ENCODE measurements around a stretch of chr6.

DNA sequence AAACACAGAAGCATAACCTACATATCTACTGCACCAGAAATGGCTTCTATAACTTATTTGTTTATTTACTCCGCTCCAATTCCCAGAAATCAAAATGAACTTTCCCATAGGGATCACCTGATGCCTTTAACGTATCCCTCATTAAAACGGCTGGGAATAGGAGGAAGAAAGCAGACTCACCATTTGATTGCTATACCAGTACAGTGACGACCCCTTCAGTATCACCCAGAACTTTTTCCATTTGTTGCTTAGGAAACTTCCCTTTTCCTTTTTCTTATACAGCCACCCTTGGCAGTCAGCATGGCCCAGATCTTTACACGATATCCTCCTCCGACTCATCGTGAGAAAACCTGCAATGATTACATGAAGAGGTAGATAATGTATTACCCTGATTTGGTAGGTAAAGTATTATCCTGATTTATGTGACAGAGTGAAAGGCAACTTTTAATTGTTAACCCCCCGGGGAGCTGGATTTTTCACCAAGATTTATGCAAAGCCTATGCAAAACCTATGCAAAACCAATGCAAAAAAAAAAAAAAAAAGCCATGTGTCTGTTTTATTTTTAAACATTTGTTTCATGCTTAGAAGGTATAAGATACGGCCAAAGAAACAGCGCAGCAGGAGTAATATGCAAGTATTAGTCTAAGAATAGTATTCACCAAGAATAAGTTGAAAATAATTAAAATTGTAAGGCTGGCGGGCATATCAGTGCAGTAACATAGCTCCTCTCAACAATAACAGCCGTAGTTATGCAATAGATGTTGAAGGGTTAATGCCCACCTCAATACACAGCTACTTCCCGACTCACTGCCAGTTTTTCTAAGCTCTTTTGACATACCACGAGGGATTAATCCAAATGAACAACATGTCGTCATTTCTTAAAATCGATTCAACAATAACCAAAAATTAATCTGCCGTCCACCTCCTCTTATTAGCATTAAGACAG lies 109.9 kb downstream of the IPCEF1 start:
- PRO-cap, 2 experiments, result peak in 2 of 2 experiments; most common plus-strand start position 591 of the sequence (in 2); most common minus-strand start position 270 of the sequence (in 1)

GRCh38 chr6:154528494-154529036 lies 18.1 kb upstream of the CNKSR3 start:
- PRO-cap, 2 experiments, result no peak in any of the 2 experiments

DNA sequence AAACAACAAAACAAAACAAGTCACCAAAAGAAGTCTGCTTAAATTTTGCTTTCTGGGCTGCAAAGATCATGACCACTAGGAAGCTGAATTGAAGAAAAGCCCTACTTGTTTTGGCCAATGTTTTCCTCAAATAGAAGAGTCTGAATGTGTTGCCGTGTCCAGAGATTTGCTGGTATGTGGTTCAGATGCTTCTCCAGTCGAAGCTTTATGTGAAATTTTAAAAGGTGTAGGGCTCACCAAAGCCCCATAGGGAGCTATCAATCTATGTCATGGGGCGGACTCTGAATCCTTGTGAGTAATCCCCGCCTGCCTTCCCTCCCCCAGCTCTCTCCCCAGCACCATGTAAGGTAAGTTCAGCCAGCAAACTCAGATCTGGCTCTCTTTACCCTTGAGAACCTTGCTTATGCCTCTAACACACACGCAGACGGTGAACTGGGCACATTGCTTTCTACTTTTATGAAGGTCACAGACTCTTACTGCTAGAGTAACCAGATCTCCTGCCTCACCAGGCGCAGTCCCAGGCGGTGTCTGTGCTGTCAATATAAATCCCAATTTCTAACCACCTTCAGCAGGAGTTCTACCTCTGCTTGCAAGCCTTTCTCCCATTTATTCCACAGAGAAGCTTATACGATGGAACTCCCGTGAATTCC lies 82.6 kb upstream of the CNKSR3 start:
- PRO-cap, 2 experiments, result no peak in any of the 2 experiments

- PRO-cap, 2 experiments, result no peak in any of the 2 experiments
These were observed 108.8 kb upstream of the CNKSR3 start for GRCh38 chr6:154619262-154619697.

DNA sequence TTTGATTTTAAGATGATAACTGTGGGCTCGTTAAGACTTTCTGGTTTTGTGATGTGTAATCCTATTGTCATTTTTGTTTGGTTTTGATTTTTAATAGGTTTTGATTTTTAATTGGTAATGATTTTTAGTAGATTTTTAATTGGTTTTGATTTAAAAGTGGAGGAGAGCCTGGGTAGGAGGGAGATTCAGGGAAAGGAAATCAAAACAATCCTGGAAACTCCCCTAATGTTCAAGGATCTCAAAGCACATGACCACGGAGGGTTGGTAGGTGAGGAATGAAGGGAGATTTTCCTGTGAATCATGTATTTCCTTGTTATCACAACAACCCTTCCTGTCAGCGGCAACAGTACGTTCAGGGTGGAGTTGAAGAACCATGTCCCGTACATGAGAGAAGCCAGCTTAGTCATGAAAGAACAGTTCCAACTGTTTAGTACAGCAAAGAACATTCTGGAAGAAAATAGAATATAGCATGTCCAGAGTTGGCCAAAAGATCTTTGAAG lies 79.4 kb upstream of the SCAF8 start:
- PRO-cap, 2 experiments, result no peak in any of the 2 experiments

GRCh38 chr6:154820087-154820435 lies 86.8 kb downstream of the SCAF8 start:
- PRO-cap, 2 experiments, result no peak in any of the 2 experiments

- PRO-cap, 2 experiments, result no peak in any of the 2 experiments
These were observed 122.8 kb upstream of the TIAM2 start for GRCh38 chr6:154872283-154872785.

GRCh38 chr6:155085347-155086226 lies 90.5 kb downstream of the TIAM2 start:
- PRO-cap, 2 experiments, result no peak in any of the 2 experiments

DNA sequence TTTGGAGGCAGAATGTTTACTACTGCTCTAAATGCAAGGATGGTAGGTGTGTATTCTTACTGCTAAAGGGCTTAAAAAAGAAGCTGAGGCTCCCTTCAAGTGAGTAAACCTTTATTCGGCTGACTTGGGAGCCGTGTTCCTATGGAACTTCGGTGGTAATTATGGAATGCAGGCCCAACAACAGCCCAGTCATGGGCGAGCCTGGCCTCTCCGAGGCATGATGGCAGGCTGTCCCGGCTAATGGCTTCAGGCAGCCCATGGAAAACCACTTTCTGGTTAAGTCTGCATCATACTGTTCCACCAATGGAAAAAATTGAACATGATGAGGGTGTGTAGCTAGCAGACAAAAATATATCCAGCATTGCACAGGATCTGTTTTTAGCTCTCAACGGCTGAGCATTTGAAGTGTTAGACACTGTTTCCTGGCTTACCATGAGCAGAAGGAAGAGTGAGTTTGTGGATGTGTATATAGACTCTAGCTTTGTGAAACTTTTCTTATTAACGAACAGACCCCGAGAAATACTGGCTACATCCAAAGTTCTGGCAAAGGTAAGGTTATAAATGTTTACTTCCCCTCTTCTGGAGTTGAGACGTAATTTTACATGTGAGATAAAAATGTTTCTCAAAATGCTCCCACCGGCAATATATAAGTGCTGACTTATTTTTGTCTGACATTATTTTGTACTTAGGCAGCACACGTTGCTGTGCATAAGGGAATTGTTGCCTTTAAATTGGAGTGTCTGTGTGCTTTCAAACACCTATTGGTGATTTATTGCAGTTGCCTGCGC lies 111.7 kb downstream of the TIAM2 start:
- PRO-cap, 2 experiments, result no peak in any of the 2 experiments

- PRO-cap, 2 experiments, result no peak in any of the 2 experiments
These were observed 126.6 kb downstream of the TIAM2 start for GRCh38 chr6:155121452-155122416.

DNA sequence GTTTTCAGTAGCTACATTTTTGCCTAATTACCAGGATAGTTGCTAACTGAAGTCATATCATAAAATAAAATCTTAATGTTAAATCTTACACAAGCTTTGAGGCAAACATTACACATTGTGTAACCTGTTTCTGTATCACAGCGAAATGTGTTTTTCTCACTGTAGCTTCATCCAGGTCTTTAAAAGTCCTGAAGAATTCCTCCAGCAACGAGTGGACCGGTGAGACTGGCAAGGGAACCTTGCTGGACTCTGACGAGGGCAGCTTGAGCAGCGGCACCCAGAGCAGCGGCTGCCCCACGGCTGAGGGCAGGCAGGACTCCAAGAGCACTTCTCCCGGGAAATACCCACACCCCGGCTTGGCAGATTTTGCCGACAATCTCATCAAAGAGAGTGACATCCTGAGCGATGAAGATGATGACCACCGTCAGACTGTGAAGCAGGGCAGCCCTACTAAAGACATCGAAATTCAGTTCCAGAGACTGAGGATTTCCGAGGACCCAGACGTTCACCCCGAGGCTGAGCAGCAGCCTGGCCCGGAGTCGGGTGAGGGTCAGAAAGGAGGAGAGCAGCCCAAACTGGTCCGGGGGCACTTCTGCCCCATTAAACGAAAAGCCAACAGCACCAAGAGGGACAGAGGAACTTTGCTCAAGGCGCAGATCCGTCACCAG lies 7.4 kb upstream of the CLDN20 start:
- PRO-cap, 2 experiments, result no peak in any of the 2 experiments

GRCh38 chr6:155524224-155524617 lies 68.6 kb upstream of the NOX3 start:
- PRO-cap, 2 experiments, result no peak in any of the 2 experiments

DNA sequence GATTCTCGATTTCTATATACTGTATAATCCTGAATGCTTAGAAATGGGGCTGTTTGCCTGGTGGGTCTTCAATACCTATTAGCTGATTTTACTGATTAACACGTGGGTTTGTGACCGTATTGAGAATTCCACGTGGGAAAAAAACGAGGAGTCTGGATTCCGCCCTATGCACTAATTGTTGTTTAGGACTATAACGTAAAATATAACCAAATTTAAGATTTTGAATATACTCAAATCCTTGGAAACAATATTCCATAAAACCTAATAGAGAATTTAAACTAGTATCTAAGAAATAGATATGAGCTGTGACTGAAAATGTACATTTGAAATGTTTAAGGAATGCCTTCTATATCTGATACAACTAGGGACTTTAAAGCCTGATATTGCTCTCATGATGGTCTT lies 93.5 kb upstream of the NOX3 start:
- PRO-cap, 2 experiments, result no peak in any of the 2 experiments

DNA sequence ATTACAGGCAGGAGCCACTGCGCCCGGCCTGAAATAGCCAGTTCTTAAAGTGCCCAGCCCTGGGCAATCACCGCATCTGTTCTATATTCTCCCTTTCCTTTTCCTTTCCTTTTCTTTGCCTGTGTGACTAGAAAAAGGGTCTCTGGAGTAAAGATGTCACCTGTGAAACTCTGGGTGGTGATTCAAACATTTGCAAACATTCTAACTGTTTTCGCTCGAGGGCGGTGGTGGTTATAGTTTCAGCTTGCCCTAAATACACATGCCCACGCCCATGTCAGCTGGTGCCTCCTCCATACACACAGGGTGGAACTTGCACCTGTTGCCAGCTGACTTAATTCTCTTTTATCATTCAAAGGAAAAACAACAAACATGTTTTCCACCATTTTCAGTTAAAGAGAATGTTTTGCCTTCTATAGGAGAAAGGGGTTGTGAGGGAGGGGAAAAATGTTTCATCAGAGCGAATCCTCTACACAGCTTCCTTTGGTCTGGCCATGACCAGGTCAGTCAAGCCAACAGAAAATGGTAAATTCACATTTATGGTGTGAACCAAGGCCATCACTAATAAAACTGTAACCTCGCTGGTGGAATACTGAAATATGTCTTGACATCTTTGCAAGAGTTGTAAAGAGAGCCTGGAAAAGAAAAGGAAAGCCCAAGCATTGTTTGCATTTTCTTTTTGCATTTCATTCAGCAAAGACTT lies 381.8 kb upstream of the ARID1B start:
- PRO-cap, 2 experiments, result peak in 2 of 2 experiments; most common plus-strand start position 293 of the sequence (in 1); most common minus-strand start position 207 of the sequence (in 2)

- PRO-cap, 2 experiments, result no peak in any of the 2 experiments
These were observed 242.6 kb upstream of the ARID1B start for GRCh38 chr6:156534511-156534968.

GRCh38 chr6:156687626-156688019 lies 89.6 kb upstream of the ARID1B start:
- PRO-cap, 2 experiments, result no peak in any of the 2 experiments

DNA sequence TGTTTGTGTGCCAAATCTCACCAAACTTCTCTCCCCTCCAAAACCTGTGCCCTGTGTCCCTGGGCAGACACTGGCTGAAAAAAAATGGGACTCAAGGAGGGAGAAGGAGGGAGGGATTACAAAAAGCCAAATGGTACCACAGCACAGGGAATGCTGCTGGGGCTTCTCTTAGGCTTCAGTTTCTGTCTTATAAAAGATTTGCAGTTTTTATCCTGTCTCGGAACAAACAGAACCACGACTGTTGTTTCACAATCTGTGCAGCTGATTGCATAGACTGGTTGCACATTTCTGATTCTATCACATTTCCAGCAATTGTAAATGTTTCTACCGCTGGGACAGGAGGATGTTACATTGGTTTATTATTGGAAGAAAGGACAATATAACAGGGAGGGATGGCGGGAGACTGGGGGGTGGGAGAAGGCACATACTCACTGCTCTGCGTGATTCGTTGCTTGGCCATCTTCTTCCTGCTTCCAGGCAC lies 73.5 kb upstream of the ARID1B start:
- PRO-cap, 2 experiments, result no peak in any of the 2 experiments

DNA sequence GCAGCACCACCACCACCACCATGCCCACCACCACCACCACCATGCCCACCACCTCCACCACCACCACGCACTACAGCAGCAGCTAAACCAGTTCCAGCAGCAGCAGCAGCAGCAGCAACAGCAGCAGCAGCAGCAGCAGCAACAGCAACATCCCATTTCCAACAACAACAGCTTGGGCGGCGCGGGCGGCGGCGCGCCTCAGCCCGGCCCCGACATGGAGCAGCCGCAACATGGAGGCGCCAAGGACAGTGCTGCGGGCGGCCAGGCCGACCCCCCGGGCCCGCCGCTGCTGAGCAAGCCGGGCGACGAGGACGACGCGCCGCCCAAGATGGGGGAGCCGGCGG lies 969 bp downstream of the ARID1B start:
- PRO-cap, 2 experiments, result peak in 2 of 2 experiments; most common plus-strand start position 90 of the sequence (in 1); most common minus-strand start position 169 of the sequence (in 1)

- PRO-cap, 2 experiments, result peak in 2 of 2 experiments; most common plus-strand start chr6:156778944 (in 2); most common minus-strand start chr6:156778768 (in 2)
These were observed 1.4 kb downstream of the ARID1B start for GRCh38 chr6:156778519-156779097.

GRCh38 chr6:156977763-156978457 lies 200.7 kb downstream of the ARID1B start:
- PRO-cap, 2 experiments, result no peak in any of the 2 experiments